Hepatocyte (in vitro differentiated cells and primary cell): ENCODE results near the gene ZFR2.

GRCh38 chr19:2797155-2797684, 11.9 kb downstream of the THOP1 start:
- RAMPAGE, long total RNA, result no peak
- RRBS, result no CpG with 5 or more reads among the region's 19 CpGs

DNA sequence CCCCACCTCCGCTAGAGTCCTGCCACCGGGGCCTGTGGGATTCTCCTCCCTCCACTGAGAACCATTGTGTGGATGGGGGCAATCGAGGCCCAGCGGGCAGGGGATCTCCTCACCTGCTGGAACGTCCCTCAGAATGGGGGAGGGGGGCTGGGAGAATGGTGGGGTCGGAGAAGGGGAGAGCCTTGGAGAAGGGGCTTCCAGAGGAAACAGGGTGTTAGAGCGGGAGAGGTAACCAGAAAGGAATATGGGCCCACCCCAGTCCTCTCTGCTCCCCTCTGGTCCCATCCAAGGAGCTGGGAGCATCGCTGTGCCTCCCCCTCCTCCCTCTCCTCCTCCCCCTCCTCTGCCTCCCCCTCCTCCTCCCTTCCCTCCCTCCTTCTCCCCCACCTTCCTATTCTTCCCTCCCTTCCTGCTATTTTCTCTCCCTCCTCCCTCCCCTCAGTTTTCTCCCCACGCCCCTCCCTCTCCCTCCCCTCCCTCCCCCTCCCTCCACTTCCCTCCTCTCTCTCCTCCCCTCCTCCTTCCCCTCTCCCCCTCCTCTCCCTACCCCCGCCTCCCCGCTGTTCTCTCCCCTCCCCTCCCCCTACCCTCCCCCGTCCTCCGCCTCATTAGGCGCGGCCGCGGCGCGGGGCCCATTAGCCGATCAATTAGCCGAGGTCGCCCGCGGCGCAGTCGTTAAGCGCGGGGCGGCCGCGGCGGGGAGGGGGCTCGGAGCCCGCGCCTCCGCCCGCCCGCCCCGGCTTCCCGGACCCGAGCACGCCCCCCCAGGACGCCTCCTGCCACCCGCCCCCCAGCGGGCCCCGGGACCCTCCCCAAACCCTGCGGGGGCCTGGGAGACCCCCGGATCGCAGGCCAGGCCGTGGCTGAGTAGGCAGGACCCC, 15.5 kb downstream of the TLE5 start:
- RAMPAGE, long total RNA, result no peak
- RRBS, result 9% methylated on average over 11 of the region's 50 CpGs

DNA sequence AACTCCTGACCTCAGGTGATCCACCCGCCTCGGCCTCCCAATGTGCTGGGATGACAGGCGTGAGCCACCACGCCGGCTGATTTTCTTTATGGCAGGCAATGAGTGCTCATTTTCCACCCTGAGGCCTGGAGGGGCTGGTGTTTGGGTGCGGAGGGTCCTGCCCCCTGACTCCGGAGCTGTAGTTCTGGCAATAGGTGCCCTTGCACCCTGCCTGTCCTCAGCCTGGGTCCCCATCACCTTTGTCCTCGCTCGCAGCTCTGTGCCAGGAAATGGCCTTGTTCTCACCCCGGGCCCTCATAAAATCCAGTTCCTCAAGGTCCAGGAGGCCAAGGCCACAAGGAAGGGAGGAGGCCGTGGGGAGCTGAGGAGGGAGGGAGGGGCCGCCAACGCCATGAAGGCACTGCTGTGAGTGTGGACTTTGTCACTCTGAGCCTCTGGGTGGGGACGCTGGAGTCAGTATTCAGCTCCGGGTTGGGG, 9.3 kb upstream of the GNA11 start:
- RAMPAGE, long total RNA, result no peak
- RRBS, result 79% methylated on average over 3 of the region's 15 CpGs

GRCh38 chr19:3275380-3276487, 51.3 kb downstream of the CELF5 start:
- RAMPAGE, long total RNA, result no peak
- RRBS, result 3% methylated on average over 29 of the region's 56 CpGs

GRCh38 chr19:3346653-3347408, 19.6 kb upstream of the NFIC start:
- RAMPAGE, long total RNA, result no peak
- RRBS, result 26% methylated on average over 6 of the region's 24 CpGs

DNA sequence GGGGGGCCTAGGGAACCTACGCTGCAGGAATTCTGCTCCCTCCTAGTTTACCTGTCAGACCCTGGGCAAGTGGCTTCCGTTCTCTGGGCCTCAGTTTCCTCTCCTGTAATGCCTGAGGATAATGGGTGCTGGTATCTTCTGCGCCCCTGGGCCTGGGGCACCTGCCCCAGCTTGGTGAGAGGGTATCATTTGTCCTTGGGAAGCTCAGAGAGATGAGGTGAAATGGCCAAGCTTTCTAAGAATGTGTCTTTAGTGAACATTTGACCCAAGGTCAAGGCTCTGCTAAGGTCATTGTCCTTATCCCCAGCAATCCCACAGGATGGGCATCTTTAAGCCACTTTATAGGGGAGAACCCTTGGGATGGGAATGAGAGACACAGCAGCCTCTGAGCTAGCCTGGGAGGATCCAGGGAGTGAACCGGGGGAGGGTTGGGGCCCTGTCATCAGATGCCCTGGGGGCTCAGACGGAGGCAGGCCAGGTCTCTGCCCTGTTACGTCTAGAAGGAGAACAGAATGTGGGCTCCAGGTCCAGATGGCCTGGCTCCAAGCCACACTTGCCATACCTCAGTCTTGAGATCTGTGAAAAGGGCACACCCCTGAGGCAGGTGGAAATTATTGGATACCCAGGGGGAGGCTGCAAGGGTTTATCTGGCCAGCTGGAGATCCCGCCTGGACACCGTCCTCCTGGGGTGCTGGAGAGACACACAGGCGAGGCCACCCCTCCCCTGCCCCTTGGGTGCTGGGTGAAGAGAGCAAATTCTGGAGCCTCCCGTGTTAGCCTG, 1.1 kb upstream of the NFIC start:
- RAMPAGE, long total RNA, result no peak
- RRBS, result no CpG with 5 or more reads among the region's 10 CpGs

- RAMPAGE, long total RNA, result no peak
- RRBS, result 67% methylated on average over 2 of the region's 12 CpGs
These were observed 23.0 kb downstream of the SMIM24 start for GRCh38 chr19:3457396-3457742.

DNA sequence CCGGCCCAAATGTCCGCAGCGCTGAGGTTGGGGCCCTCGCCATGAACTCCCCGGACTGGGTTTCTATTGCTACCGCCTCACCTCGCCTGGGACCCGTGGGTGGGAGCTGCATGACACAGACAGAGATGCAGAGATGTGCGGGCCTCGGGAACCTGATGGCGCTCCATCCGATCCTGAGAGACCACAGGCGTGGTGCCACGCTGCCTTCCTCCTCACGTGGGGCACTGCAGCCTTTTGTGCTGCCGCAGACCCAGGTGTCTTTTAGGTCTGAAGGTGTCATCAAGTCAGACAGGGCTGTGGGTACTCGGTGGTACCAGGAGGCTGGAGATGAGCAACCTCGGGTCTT, 4.8 kb downstream of the FZR1 start:
- RAMPAGE, long total RNA, result no peak
- RRBS, result 94% methylated on average over 5 of the region's 18 CpGs

GRCh38 chr19:3531639-3532856, 6.9 kb upstream of the TEKTIP1 start:
- RAMPAGE, long total RNA, result no peak
- RRBS, result 95% methylated on average over 10 of the region's 69 CpGs

- RAMPAGE, long total RNA, result no peak
- RRBS, result no CpG with 5 or more reads among the region's 30 CpGs
These were observed 3.4 kb downstream of the HMG20B start for GRCh38 chr19:3575968-3576692.

GRCh38 chr19:3610491-3611073, 3.9 kb upstream of the TBXA2R start:
- RAMPAGE, long total RNA, result no peak
- RRBS, result 91% methylated on average over 5 of the region's 21 CpGs

- RAMPAGE, long total RNA, result no peak
- RRBS, result 94% methylated on average over 16 of the region's 41 CpGs
These were observed 2.9 kb downstream of the CACTIN start for GRCh38 chr19:3623634-3624216.

DNA sequence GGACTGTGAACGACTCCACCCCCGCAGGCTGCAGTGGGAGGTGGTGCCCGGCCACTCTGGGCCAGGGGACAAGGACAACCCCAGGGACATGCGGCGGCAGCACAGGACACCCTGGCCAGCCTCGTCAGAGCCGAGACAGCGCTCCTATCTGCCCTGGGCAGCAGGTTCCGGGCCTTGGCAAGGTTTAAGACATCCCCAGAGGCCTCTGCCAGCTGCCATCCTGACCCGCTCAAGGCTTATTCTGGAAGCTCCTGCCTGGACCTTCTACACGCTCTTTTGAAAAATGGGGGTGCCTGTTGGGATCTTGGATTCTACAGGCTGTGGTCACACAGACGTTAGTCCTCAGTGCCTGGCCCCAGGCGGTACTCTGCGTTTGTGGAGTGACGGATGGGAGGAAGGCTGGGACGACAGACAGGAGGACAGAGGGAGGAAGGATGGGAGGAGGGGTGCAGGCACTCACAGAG, 19.9 kb upstream of the CACTIN start:
- RAMPAGE, long total RNA, result no peak
- RRBS, result no CpG with 5 or more reads among the region's 16 CpGs

- RAMPAGE, long total RNA, result no peak
- RRBS, result 96% methylated on average over 9 of the region's 14 CpGs
These were observed 30.6 kb downstream of the PIP5K1C start for GRCh38 chr19:3669725-3669958.

- RAMPAGE, long total RNA, result no peak
- RRBS, result 3% methylated on average over 3 of the region's 16 CpGs
These were observed 4.9 kb downstream of the TJP3 start for GRCh38 chr19:3712939-3713659.

DNA sequence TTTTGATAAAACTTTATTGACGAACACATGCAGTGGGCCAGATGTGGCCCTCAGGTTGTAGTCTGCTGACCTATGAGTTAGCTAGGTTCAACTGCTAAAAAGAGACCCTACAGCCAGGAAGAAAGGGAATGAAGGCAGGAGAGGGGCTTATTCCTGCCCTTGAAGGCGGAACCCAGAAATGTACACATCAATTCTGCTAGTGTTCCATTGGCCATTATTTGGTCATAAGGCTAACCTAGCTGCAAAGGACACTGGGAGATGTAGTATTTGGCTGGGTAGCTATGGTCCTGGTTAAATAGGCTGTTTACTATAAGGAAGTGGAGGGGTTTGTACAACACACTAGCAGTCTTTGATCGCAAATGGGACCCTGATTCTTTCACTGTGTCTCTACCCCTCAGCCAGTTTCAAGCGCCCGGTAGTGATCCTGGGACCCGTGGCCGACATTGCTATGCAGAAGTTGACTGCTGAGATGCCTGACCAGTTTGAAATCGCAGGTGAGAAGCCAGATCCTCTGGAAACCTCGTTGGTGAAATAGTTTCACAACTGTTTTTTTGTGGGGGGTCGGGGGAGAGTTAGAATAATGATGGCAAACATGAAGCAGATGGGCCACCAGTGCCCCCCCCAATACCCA, 17.8 kb downstream of the APBA3 start:
- RAMPAGE, long total RNA, result no peak
- RRBS, result no CpG with 5 or more reads among the region's 10 CpGs

DNA sequence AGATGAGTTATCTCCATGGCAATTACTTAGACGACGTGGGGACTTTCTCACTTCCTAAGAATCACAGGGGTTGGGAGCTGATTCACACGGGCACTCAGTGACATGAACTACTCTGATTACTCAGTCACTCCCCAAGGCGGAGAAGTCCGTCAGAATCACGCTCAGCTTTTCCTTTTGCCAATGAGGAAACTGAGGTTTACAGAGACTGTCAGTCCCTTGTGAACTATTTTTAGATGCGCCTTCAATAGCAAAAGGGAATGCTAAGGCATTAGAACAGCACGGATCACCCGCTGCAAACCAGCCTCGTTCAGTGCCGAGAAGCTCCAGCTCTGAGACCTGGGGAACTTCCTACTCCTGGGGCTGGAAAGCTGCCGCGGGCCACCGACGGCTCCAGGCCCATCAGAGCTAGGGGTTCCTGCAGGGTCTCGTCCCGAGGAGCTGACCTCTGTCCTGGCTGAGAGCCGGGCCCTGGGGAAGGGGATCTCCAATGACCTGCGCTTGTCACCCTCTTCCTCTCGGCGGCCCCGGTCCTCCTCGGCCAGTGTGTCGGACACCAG, 32.5 kb upstream of the MATK start:
- RAMPAGE, long total RNA, result no peak
- RRBS, result 73% methylated on average over 5 of the region's 24 CpGs

- RAMPAGE, long total RNA, result no peak
- RRBS, result 5% methylated on average over 11 of the region's 86 CpGs
These were observed at the start of gene ZFR2 for GRCh38 chr19:3868259-3869490. Gene ZFR2 (minus strand): TSS chr19:3869038.

GRCh38 chr19:3943014-3943376, 10.1 kb downstream of the NMRK2 start:
- RAMPAGE, long total RNA, result no peak
- RRBS, result no CpG with 5 or more reads among the region's 5 CpGs

GRCh38 chr19:3949583-3950827, 17.1 kb downstream of the NMRK2 start:
- RAMPAGE, long total RNA, result no peak
- RRBS, result 30% methylated on average over 3 of the region's 28 CpGs